Mammary epithelial cell (primary cell): Measurements from ENCODE around the gene LGI2.

GRCh38 chr4:22490759-22491033, 25.2 kb downstream of the ADGRA3 start:
- CAGE, long polyA plus RNA, result no peak
- RRBS, result no CpG with 5 or more reads among the region's 2 CpGs

- CAGE, long polyA plus RNA, result no peak
- RRBS, result no CpG with 5 or more reads among the region's 9 CpGs
These were observed 94.3 kb downstream of the PPARGC1A start for GRCh38 chr4:23795340-23796081.

DNA sequence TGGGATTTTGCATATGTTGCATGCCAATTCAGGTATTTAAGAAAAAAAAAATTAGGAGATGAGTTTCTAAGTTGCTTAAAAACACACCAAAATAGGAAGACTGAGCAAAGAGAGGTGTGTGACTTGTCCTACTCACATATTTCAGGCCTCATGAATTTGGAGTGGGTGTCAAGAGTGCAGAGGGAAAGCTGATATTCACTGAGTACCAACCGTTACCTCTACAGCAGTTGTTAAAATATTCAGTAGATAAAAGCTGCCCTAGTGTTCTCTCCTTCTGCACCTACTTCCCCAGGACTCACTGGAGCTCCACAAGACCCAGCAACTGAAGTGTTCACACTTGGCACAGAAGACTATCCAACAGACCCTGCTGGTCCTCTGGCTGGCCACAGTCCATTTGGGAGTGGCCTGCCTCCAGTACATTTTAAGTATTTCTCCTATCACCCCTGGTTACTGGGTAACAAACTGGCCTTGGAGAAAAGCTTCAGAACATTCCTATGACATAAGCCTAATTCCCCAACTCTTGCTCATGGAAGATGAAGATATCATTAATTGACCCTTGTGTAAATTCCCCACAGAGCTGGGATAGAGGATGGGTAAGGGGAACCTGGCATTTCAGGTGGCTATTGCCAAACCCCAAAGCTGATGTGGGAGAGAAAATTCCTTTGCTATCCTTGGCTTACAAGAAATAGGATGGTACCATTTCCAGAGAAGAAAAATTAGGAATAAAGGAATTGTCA, 70.7 kb downstream of the PPARGC1A start:
- CAGE, long polyA plus RNA, result no peak
- RRBS, result no CpG with 5 or more reads among the region's 1 CpG

- CAGE, long polyA plus RNA, result no peak
- RRBS, result no CpG with 5 or more reads among the region's 5 CpGs
These were observed 15.4 kb downstream of the PPARGC1A start for GRCh38 chr4:23874247-23874994.

GRCh38 chr4:24235525-24236167, 345.8 kb upstream of the PPARGC1A start:
- CAGE, long polyA plus RNA, result no peak
- RRBS, result no CpG with 5 or more reads among the region's 3 CpGs

GRCh38 chr4:24472615-24473281, 111.6 kb downstream of the DHX15 start:
- CAGE, long polyA plus RNA, result no peak
- RRBS, result under 1% methylated on average over 19 of the region's 87 CpGs

DNA sequence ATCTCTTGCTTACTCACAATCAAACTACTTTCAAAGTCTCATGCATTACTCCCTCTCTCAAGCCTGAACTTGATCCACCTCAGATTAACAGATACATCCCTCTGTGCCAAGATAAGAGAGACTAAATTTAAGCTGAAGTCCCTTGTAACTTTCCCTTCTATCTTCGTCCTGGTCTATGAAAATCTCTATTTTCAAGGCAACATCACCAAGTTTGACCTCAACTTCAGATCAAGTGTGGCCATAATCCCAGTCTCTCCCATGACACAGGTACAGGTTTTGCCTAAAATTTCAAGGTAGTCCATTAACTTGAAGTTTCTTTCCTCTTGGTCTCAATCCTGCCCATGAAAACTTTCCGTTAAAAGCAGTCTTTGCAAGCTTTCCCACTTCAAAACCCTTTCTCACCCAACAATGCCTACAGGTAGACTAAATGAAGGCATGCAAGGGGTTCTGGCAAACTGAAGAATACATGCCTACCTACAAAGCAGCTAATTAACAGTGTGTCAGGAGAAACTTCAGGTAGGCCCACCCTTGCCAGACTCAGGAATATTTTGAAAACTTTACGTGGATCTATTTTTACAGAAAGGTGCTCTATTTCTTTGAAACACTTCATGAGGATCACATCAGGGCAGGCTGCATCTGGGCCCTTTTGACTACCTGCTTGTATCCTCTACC, 62.5 kb downstream of the DHX15 start:
- CAGE, long polyA plus RNA, result no peak
- RRBS, result no CpG with 5 or more reads among the region's 3 CpGs

- CAGE, long polyA plus RNA, result no peak
- RRBS, result no CpG with 5 or more reads among the region's 15 CpGs
These were observed 360 bp upstream of the CCDC149 start for GRCh38 chr4:24913231-24913573.

DNA sequence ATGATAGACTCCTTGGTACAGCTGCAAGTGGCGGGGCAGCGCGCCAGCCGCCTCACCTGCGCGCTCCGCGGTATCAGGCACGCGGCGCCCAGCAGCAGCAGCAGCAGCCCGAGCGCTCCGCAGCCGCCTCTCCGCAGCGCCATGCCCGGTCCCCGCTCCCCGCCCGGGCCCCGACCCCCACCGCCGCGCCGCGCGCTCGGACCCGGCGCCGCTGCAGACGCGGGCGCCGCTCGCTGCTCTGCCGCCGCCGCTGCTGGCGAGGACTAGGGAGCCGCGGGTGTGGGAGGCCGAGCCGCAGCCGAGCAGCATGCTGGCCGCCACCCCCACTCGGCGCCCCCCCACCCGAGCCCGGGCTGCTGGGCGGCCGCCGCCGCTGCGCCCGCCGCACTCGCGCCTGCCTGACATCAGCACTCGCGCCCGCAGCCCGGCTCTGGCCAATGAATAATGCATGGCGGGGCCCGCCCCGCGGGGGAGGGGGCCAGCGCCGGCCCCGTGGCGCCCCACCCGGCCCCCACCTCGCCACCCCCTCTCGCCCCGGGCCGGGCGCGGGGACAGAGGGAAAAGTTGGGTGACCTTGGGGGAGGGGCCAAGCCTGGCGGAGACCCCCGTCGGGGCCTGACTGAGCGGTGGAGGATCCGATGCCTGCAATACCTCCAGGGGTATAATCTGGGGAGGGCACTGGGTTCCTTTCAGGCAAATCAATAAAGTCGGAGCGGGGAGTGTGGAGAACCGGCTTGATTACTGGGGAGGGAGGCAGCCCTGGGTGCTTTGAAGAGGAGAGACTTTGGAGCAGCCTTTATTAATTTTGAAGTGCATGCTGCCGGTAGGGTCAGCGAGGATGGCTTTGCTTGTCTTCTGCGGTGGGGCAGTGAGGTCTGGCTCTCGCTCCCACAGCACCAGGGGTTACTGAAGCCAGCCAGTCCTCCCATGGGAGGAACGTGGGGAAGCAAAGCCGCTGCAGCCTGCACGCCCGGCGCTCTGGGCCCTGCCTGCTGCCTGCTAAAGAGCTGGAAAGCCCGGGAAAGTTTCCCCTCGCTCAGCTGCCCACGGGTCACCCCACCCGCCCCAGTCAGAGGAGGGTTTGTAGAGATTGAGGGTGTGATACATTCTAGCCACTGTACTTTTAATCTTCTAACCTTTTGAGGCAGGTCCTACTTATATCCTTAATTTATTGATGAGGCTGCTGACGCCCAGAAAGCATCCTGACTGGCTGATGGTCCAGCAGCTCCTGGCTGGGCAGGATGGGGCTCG, at the start of gene LGI2:
LGI2 (minus strand) TSS at position 396 of the 1,251 bp plus-strand sequence.
- CAGE, long polyA plus RNA, result no peak
- RRBS, result 5% methylated on average over 34 of the region's 102 CpGs

- CAGE, long polyA plus RNA, result no peak
- RRBS, result under 1% methylated on average over 19 of the region's 38 CpGs
These were observed 728 bp downstream of the PI4K2B start for GRCh38 chr4:25234426-25235096.

- CAGE, long polyA plus RNA, result no peak
- RRBS, result no CpG with 5 or more reads among the region's 6 CpGs
These were observed 80.7 kb downstream of the SEL1L3 start for GRCh38 chr4:25781935-25782653.

GRCh38 chr4:25870098-25870659, 7.4 kb upstream of the SEL1L3 start:
- CAGE, long polyA plus RNA, result no peak
- RRBS, result no CpG with 5 or more reads among the region's 4 CpGs

DNA sequence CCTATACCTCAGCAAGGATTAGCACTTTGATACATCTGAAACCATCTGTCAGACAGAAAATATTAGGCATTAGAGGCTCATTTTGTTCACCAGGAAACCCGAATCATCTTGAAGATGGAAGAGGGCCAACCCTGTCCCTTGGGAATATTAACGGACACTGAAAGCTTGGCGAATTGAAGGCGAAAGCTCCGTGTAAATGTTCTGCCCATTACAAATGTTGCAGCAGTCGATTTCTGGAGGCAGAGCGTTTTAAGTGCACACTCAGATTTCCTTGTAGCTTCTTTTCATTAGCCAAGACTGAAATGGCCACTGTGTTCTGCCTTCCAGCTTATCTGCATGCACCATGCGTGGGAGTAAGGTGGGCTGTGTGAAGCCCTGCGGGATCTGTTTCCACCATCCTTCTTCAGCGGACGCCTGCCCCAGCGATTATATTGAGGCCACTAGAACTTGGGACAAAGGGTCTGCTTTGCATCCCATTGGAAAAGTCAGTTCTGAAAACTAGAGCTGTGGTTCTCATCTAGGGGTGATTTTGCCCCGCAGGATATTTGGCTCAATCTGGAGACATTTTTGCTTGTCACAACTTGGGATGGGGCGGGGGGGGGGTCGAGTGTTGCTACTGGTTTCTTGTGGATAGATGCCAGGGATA, 1.4 kb downstream of the SMIM20 start:
- CAGE, long polyA plus RNA, result no peak
- RRBS, result no CpG with 5 or more reads among the region's 15 CpGs

DNA sequence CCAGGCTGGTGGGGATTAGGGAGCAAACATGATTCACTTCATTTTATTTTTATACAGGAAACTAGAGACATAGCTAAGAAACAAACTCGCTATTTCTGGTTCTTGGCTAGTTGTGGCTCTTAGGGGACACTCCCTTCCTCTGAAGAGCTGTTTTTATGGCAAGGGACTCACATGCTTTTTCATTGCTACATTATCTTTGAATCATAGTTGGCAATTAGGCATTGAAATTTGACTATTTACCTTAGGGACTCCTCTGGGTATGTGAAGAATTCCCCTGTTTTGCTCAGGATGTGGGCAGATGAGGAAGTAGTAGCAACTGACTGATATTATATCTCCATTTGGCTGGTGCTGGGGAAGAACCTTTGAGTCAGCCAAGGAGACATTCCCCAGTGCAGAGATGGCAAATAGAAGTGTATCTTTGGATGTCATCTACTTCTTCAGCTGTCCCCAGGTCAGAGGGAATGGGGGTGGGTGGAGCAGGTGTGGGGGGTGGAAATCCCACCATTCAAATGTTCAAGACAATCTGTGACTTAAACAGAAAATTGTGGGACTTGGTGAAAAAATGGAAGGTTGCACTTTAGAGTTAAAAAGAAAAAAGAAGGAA, 174.6 kb downstream of the SMIM20 start:
- CAGE, long polyA plus RNA, result no peak
- RRBS, result no CpG with 5 or more reads among the region's 1 CpG

DNA sequence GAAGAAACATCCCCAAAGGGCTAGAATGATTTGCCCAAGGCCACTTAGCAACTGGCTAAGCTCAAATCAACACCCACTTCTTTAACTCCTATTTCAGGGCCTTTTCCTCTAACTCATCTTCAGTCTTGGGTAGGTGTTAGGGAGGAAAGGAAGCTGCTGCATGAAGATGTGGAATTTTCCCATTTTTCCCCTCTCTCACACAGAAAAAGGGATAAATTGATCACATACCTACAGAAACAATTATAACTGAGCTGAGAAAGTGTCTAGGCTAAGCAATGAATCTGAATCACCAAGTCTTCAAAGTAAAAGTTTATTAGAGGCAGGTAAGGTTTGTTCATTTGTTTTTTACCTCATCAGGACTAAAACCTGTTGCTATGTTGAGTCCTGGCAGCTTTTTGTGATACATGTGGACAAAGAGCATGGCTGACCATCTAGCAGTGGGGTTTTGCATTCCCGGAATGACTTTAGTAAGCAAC, 31.2 kb upstream of the STIM2 start:
- CAGE, long polyA plus RNA, result no peak
- RRBS, result no CpG with 5 or more reads among the region's 1 CpG

DNA sequence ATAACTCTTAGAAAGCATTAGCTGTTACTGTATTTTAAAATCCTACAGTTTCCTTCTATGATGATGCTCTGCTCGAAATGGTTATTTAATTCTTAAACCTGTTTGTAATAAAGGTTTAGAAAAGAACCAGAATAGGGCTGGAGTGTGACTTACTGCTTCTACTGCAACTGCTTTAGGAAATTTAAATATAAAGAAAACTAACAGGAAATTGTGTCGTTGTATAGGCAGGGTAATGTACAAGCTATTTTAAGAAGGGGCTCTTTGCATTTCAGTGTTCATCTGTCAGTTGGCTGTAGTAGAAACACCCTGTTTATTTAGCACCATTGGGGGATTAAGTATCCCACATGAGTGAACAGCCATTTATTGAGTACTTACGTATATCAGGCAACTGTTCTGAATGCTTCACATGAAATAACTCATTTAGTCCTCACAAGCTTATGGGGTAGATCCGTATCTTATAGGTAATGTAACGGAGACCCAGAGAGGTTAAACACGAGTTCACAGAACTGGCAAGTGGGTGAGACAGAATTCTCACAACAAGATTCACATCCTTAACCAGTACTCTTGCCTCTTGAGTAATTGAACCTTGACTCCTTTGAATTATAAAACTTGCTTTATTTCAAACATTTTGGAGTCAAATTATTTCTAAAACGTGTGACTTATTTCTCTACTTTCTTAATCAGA, 23.9 kb downstream of the STIM2 start:
- CAGE, long polyA plus RNA, result no peak
- RRBS, result no CpG with 5 or more reads among the region's 7 CpGs

GRCh38 chr4:26992573-26993164, 132.0 kb downstream of the STIM2 start:
- CAGE, long polyA plus RNA, result no peak
- RRBS, result no CpG with 5 or more reads among the region's 3 CpGs

DNA sequence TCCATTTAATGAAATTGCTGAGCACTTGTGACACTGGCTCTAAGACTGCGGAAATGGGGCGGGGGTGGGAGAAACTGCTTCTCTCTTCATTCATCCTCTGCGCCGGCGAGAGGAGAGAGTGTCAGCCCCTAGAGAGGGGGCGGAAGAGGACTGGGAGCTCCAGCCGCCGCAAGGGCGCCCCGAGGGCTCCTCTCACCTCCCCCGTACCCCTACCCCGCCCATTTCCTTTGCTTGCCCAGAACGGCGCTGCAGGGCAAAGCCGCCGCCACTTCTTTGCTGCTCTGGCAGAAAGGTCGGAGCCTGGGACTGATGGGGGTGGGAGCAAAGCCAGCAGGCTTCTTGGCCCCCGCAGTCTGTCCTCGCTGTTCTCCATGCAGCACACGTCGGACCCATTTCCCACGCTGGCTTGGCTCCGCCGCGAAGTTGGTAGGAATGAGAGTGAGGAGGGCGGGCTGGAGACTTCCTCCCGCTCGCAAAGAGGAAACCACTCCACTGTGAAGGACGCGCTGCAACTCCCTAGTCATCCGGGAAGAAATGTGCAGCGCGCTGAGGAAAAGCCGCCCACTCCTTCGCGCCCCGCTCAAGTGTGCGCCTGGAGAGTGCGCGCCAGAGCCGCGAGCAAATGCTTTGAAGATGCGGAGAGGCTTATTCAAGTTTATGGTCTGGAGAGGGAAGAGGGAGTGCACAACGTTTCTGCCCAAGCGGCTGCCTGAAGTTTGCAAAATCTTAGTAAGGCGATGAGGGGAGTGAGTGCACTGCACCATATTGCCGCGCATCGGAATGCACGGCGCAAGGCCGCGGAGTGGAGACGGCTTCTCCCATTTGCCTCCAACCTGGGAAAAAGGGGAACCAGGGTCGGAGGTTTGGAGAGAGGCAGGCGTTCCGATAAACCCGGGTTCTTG, 2.8 kb upstream of the PCDH7 start:
- CAGE, long polyA plus RNA, result no peak
- RRBS, result no CpG with 5 or more reads among the region's 58 CpGs

DNA sequence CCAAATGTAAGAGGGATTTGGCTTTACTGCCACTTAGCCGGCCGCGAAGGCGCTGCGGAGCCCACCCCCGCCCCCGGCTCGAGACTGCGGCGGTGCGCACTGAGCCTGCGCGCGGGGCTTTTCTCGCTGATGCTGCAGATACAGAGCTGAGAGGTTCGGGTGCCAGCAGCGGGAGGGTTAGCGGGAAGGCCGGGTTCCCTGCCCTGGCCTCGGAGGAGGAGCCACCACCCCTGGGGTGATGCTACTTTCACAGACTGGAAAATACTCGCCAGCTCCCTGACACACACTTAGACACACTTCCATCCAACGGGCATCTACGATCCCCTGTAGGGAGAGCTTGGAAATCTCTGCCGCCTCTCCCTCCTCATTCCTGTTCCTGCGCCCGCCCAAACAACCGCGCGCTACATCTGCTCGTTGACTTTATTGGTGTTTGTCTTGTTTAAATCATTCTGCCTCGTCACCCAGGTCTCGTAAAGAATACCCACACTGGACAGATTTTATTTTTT, 2.1 kb upstream of the PCDH7 start:
- CAGE, long polyA plus RNA, result no peak
- RRBS, result 4% methylated on average over 7 of the region's 32 CpGs

GRCh38 chr4:30719299-30720293, 573 bp upstream of the PCDH7 start:
- CAGE, long polyA plus RNA, result no peak
- RRBS, result no CpG with 5 or more reads among the region's 67 CpGs